Iris pigment epithelial cell (primary cell): ENCODE results near the gene HTR1D.

- RRBS, result no CpG with 5 or more reads among the region's 8 CpGs
These were observed 47.6 kb downstream of the HTR1D start for GRCh38 chr1:23169364-23170472.

DNA sequence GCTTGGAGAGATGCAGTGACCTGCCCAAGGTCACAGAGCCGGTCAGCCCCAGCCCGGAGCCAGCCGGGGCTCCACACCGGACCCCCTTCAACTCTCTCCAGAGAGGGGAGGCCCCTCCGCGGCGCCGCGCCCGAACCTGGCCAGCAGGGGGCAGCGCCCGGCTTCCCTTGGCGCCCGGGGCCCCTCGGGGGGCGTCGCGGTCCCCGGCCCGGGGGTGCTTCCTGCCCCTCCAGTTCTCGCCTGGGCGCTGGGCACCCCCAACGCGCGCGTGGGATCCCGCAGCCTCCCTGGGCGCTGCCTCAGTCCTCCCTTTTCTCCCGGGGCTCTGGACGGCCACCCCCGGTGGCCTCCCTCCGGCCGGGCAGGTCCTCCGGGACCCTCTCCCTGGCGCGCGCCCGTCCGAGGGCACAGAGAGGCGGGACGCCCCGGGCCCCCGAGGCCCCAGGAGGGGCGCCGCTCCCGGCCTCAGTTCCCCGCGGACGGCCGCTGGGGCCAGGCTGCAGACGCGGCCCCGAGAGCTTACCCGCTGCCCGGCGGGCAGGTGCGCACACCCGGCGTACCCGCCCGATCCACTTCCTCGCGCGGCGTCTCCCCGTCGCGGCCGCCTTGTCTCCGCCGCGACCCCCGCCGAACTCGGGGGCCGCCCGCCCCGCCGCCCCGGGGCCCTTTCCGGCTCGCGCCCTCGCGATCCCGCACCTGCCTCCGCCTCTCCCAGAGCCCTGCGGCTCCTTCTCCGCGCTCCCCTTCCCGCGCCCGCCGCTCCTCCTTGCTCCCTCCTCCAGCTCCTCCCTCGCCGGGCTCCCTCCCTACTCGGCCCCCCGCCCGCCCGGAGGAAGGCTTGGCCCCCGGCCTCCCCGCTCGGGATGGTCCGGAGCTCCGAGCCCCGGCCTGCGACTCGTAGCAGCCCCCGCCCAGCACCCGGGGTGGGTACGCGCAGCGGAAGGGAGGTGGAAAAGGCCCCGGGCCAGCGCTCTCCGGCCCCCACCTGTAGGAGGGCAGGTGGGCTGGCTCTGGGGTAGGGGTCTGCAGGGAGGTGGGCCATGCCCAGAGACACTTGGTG lies at the start of gene HTR1D:
TSS of gene HTR1D (minus strand) at position 735 of the 1,060 bp plus-strand sequence.
- RRBS, result 2% methylated on average over 37 of the region's 116 CpGs

DNA sequence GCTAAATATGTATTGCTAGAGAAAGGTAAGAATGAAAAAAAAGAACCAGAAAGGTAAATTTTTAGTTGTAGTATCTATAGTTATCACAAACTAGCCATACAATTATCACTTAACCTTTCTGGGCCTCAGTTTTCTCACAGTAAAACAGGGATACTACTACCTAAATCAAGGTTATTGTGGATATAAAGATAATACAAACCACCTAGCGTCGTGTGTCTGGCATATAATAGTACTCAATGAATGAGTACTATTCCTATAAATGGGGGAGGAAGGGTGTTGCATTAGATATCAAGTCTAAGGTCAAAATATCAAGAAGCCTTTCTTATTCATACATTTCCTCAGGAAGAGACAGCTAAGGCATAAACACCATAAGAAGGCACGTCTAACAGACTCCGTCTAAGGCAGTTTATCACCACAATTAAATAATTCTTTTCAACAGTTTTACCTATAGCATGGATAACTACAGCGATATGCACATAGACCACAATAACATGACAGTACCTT lies 53.3 kb downstream of the HNRNPR start:
- RRBS, result no CpG with 5 or more reads among the region's 5 CpGs

- RRBS, result 2% methylated on average over 16 of the region's 52 CpGs
These were observed 1.8 kb downstream of the ZNF436 start for GRCh38 chr1:23367442-23368621.

DNA sequence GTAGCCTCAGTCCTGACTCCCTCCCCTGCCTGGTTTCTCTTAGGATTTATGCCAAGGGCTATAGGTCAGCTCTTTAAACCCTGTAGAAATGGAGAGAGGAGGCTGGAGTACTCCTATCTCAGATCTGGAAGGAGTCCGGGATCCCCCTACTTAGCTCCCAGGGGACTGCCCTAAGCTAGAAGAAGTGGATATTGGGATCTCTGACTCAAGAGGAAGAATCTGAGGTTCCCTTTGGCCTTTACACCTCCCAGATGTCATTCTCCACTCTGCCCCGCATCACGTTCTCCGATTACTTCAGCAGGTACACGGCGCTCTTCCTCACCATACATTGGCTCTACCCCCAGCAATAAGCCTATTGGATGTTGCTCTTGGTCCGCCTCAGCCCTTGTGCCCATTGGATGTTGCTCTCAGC lies 9.7 kb downstream of the E2F2 start:
- RRBS, result no CpG with 5 or more reads among the region's 7 CpGs

GRCh38 chr1:23546737-23547649 lies 12.3 kb downstream of the ID3 start:
- RRBS, result no CpG with 5 or more reads among the region's 9 CpGs

- RRBS, result no CpG with 5 or more reads among the region's 8 CpGs
These were observed 3.3 kb downstream of the ID3 start for GRCh38 chr1:23555923-23556517.

DNA sequence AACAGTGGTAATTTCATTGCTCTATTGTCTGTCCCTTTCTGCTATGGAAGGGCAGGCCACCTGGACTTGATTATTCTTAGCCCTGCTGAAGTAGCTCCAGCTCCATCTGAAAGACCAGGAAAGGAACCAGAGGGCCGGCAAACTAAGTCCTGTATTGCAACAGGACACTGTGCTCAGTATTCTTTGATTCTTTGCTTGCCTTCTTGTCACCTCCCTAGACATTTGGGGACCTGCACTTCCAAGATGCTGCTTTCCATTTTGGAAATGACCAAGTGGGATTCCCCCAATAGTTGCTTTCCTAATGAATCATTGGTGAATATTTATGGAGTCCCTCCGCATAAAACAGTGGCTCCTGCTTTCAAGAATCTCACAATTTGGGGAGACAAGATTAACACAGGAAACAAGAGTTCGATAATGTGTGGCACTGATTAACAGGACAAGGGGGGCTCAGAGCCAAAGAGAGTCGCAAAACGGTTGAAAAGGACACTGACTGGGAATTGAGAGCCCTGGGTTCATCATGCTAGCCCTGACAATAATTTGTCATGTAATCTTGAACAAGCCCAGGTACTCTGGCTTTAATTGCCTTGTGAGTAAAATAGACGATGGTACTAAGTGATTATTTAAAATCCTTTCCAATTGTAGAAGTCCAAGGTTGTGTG lies 1.3 kb upstream of the ID3 start:
- RRBS, result no CpG with 5 or more reads among the region's 6 CpGs

GRCh38 chr1:23796443-23797006 lies 4.0 kb downstream of the GALE start:
- RRBS, result 44% methylated on average over 3 of the region's 14 CpGs

DNA sequence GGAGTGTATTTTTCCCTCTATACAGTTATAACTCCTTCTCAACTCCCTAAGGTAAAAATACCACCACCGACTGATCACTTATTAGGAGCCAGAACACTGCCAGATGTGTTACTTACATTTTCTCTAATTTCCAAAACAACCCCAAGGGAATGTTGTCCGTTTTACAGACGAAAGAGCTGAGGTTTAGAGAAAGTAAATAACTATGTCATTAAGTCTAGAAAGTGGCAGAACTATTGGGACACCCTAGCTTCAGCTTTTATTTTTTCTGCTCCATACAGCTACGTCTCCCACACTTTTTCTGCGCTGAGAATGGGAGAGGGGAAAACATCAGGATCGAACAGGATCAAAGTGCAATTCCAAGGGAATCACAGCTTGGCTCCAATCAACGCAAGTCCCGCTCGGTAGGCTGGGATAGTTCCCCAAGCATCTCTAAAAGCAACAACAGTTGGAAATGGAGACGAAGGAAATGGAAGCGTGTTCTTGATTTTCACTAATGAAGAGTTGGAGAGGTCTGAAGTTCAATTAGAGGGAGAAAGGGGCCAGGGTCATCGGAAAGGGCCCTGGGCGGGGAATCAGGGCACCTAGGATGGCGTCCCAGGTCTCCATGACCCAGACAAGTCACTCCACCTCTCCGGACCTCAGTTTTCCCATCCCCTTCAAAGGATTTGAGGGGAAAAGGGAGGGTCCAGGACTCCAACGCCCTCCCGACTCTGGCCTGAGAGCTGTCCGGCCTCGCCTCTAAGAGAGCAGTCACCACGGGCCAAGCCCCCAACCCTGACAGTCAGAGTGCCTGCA lies 503 bp downstream of the HMGCL start:
- RRBS, result under 1% methylated on average over 6 of the region's 20 CpGs

- RRBS, result no CpG with 5 or more reads among the region's 28 CpGs
These were observed 13.1 kb upstream of the HMGCL start for GRCh38 chr1:23838153-23838925.

DNA sequence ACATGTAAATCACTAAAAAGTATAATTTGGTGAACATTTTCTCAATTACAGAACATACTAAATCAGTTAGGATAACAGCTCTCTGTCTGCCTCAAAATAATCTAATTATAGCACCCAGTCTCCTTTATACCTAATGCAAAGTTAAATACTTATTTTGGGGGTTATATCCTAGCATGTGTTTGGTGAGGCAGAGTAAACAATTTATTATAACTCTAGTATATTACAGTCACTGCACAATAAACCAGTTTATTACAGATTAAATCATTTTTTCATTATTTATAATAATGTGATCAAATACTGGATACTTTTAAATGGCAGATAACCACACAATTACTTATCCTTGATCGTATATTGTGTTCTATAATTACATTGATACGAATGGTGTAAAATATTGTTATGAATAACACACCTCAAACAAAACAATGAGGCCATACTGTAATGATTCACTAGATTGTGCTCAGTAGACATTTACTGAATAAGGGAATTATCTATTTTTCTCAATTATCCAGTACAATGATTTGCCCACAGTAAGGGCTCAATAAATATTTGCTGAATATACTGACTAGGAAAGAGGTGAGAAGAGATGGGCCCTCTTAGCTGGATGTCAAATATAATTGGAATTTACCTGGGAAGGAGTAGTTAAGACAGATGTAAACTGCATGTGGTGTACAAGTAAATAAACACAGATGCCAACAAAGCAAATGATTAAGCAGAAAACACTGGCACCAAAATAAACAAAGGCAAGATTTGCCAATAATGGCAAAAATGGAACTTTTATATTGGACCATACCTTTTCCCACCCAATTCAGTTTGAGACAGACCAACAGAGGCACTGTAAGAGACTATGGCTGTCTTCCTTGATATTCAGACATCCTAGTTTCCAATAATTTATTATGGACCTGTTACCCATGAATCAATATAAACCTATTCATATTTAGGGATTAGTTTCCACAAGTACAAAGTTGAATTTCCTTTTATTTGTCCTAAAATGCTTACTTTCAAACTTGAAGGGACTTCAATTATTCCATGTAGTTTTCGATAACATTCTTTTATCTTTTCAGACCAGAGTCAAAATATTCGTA lies 7.2 kb downstream of the PNRC2 start:
- RRBS, result no CpG with 5 or more reads among the region's 4 CpGs

GRCh38 chr1:24379799-24380564 lies 33.6 kb downstream of the STPG1 start:
- RRBS, result no CpG with 5 or more reads among the region's 8 CpGs

DNA sequence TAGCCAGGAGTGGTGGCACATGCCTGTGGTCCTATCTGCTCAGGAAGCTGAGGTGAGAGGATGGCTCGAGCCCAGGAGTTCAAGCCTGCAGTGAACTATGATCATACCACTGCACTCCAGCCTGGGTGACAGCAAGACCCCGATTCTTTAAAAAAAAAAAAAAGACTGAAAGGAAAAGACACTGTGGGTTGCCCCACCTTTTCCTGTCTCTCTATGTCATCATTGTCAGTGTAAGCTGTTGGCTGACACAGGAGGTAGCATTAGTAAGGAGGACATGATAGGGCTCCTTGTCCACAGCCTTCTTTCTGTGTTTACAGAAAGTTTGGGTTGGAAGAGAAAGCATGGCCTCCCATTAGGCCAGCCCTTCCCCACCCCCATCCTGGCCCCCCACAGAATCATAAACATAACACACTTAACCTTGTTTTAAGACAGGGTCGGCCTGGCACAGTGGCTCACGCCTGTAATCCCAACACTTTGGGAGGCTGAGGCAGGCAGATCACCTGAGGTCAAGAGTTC lies 20.6 kb upstream of the RCAN3 start:
- RRBS, result no CpG with 5 or more reads among the region's 4 CpGs

- RRBS, result no CpG with 5 or more reads among the region's 7 CpGs
These were observed 5.6 kb downstream of the RCAN3 start for GRCh38 chr1:24508250-24508720.

GRCh38 chr1:24514188-24514587 lies 11.6 kb downstream of the RCAN3 start:
- RRBS, result no CpG with 5 or more reads among the region's 4 CpGs

- RRBS, result no CpG with 5 or more reads among the region's 10 CpGs
These were observed 24.7 kb upstream of the NCMAP start for GRCh38 chr1:24531138-24531693.

GRCh38 chr1:24619103-24619523 lies 24.0 kb upstream of the SRRM1 start:
- RRBS, result no CpG with 5 or more reads among the region's 4 CpGs

GRCh38 chr1:24643447-24644337 lies 590 bp downstream of the SRRM1 start:
- RRBS, result 2% methylated on average over 17 of the region's 57 CpGs

- RRBS, result no CpG with 5 or more reads among the region's 4 CpGs
These were observed 31.7 kb downstream of the SRRM1 start for GRCh38 chr1:24674718-24675214.